BE2C (cell line): ENCODE data around the gene GDF3.

GRCh38 chr12:7018898-7018990, 468 bp upstream of the LPCAT3 start:
- RRBS = under 1% methylated on average over 11 of the region's 15 CpGs

DNA sequence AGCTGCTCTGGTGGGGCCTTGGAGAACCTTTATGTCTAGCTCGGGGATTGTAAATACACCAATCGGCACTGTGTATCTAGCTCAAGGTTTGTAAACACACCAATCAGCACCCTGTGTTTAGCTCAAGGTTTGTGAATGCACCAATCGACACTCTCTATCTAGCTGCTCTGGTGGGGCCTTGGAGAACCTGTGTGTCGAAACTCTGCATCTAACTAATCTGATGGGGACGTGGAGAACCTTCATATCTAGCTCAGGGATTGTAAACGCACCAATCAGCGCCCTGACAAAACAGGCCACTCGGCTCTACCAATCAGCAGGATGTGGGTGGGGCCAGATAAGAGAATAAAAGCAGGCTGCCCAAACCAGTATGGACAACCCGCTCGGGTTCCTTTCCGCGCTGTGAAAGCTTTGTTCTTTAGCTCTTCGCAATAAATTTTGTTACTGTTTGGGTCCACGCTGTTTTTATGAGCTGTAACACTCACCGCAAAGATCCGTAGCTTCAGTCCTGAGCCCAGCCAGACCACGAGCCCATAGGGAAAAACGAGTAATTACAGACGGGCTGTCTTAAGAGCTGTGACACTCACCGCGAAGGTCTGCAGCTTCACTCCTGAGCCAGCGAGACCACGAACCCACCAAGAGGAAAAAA, 19.8 kb upstream of the LPCAT3 start:
- RRBS = no CpG with 5 or more reads among the region's 23 CpGs

GRCh38 chr12:7068317-7069048, 8.0 kb downstream of the C1S start:
- RRBS = no CpG with 5 or more reads among the region's 12 CpGs

DNA sequence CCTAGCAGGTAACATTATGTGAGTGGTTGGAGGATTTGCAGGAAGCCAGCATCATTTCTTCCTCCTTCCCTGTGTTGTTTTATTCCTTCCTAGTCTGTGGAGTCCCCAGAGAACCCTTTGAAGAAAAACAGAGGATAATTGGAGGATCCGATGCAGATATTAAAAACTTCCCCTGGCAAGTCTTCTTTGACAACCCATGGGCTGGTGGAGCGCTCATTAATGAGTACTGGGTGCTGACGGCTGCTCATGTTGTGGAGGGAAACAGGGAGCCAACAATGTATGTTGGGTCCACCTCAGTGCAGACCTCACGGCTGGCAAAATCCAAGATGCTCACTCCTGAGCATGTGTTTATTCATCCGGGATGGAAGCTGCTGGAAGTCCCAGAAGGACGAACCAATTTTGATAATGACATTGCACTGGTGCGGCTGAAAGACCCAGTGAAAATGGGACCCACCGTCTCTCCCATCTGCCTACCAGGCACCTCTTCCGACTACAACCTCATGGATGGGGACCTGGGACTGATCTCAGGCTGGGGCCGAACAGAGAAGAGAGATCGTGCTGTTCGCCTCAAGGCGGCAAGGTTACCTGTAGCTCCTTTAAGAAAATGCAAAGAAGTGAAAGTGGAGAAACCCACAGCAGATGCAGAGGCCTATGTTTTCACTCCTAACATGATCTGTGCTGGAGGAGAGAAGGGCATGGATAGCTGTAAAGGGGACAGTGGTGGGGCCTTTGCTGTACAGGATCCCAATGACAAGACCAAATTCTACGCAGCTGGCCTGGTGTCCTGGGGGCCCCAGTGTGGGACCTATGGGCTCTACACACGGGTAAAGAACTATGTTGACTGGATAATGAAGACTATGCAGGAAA, 9.5 kb downstream of the C1S start:
- RRBS = no CpG with 5 or more reads among the region's 15 CpGs

GRCh38 chr12:7111957-7112507, 3.0 kb upstream of the C1RL start:
- RRBS = no CpG with 5 or more reads among the region's 5 CpGs

- RRBS = no CpG with 5 or more reads among the region's 3 CpGs
These were observed 29.2 kb downstream of the CLSTN3 start for GRCh38 chr12:7159430-7159746.

DNA sequence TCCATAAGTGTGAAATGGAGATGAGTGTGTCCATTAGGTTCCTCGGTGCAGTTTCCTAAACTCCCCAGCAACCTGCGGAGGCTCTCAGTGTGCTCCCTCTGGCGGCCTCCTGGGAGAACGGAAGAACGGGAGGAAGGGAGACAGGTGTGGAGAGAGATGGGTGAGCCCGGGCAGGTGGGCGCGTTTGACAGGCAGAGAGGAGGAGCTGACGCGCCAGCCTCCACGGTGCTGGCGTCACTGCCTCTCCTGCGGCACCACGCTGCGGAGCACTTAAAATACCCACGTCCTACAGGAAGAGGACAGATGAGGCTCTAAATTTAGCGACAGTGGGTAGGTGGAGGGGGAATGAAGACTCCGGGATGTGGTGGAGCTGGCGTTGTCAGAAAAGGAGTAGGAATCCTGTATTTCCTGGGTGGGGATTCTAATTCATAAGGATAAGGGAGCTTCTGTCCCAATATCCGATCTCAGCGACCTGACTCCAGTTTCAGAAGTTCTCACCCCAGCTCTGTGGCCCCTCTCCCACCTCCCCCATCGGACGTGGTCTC, 26.7 kb upstream of the PEX5 start:
- RRBS = no CpG with 5 or more reads among the region's 23 CpGs

DNA sequence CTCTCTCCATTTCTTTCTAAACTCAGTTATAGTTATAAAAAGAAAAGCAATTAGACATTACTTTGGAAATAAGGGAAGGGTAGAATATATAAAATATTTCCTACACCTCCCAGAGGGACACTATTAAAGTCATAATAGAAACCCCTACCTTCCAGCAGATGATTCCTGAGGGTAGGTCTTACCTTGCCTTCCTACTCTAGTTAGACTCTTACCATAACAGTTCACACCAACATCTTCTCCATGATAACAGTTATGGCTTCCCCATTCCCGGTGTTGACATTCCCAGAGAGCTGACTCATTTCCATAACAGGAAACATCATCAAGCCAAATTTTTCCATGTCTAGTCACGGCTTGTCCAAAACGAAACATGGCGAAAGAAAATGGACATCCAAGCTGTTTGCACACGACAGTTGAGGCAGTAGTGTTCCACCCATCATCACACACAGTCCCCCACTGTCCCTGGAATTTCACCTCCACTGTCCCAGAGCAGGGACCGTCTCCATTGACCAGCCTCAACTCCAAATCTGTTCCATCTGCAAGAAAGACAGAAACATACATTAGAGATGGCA, 10.7 kb downstream of the CD163L1 start:
- RRBS = no CpG with 5 or more reads among the region's 6 CpGs

DNA sequence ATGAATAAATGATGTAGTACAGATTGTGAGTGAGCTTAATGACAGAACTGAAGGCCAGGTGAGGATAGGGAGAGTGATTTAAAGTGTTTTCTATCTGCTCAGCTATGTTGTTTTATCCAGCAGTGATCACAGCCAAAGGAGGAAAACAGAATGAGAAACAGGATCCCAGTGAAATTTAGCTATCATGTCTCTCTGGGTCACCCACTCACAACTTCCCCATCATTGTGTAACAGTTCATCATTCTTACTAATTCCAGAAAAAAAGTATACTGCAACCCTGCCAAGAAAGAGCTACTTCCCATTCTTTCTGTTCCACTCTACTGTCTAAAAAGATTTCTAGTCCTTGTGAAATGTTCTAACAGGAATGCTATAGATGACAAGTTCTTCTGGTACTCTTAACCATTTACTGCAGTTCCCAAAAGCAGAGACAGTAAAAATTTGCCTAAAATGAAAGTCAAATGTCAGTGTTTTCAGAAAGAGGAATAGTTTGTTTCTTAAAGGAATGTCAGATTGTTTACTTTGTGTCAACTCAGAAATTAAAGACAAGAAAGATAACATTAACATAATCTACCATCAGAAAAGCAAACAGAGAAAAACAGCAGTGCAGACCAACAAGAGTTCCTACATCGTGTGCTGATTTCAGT, 39.3 kb upstream of the CD163 start:
- RRBS = no CpG with 5 or more reads among the region's 1 CpG

DNA sequence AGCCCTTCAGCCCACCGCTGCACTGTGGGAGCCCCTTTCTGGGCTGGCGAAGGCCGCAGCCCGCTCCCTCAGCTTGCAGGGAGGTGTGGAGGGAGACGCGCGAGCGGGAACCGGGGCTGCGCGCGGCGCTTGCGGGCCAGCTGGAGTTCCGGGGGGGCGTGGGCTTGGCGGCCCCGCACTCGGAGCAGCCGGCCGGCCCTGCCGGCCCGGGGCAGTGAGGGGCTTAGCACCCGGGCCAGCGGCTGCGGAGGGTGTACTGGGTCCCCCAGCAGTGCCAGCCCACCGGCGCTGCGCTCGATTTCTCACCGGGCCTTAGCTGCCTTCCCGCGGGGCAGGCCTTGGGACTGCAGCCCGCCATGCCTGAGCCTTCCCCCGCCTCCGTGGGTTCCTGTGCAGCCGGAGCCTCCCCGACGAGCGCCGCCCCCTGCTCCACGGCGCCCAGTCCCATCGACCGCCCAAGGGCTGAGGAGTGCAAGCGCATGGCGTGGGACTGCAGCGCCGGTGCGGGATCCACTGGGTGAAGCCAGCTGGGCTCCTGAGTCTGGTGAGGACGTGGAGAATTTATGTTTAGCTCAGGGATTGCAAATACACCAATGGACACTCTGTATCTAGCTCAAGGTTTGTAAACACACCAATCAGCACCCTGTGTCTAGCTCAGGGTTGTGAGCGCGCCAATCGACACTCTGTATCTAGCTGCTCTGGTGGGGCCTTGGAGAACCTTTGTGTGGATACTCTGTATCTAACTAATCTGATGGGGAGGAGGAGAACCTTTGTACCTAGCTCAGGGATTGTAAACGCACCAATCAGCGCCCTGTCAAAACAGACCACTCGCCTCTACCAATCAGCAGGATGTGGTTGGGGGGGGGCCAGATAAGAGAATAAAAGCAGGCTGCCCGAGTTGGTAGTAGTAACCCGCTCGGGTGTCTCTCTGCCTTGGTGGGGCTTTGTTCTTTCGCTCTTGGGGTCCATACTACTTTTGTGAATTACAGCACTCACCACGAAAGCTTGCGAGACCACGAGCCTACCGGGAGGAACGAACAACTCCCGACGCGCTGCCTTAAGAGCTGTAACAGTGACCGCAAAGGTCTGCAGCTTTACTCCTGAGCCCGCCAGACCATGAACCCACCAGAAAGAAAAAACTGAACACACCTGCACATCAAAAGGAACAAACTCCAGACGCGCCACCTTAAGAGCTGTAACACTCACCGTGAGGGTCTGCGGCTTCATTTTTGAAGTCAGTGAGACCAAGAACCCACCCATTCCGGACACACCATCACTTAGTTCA, 25.5 kb downstream of the APOBEC1 start:
- RRBS = 5% methylated on average over 4 of the region's 76 CpGs

GRCh38 chr12:7695449-7695600, 250 bp downstream of the GDF3 start:
- RRBS = no CpG with 5 or more reads among the region's 9 CpGs

DNA sequence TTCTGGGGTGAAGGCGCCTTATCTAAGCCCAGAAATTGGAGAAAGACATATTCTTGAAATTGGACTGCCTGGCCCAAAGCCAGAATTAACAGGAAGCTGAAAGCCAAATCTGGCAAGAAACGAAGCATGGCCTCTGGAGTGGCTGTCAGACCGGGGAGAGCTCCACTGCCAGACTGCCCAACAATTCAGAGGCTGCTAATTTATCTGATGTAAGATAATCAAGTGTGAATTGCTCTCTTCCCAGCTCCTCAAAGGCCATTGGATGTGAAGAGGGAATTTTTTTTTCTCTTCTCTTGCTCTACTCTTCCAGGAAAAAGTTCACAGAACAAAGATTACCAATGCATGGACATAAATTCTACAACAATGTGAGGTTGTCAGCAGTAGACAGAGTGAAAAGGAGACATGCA, at the start of gene GDF3:
Gene GDF3 (minus strand): TSS at position 175 of the 407 bp plus-strand sequence.
- RRBS = no CpG with 5 or more reads among the region's 3 CpGs

GRCh38 chr12:8033137-8034071, 888 bp downstream of the FOXJ2 start:
- RRBS = 77% methylated on average over 3 of the region's 18 CpGs

GRCh38 chr12:8282009-8282551, 54.7 kb upstream of the FAM90A1 start:
- RRBS = no CpG with 5 or more reads among the region's 13 CpGs

- RRBS = no CpG with 5 or more reads among the region's 4 CpGs
These were observed 1.8 kb downstream of the RIMKLB start for GRCh38 chr12:8699606-8700066.

DNA sequence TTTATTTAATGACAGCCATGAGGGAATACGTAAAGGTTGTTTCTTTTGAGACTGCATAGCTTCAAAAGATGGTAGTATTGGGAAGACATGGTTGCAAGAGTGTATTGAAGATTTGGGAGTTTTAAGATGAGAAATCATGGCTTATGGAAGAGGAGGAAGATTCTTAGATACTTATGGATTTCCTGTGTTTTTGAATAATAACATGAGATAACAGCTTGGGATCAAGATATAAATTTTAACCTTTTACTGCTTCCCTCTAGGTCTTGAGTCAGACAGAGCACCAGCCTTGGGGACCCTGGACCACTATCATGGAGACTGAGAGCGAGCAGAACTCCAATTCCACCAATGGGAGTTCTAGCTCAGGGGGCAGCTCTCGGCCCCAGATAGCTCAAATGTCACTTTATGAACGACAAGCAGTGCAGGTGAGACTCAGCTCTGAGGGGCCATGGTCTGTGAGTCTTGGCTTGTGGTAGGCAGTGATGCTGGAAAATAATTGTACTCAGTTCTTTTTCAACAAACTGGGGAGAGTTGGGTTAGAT, 3.1 kb downstream of the PHC1 start:
- RRBS = no CpG with 5 or more reads among the region's 4 CpGs

DNA sequence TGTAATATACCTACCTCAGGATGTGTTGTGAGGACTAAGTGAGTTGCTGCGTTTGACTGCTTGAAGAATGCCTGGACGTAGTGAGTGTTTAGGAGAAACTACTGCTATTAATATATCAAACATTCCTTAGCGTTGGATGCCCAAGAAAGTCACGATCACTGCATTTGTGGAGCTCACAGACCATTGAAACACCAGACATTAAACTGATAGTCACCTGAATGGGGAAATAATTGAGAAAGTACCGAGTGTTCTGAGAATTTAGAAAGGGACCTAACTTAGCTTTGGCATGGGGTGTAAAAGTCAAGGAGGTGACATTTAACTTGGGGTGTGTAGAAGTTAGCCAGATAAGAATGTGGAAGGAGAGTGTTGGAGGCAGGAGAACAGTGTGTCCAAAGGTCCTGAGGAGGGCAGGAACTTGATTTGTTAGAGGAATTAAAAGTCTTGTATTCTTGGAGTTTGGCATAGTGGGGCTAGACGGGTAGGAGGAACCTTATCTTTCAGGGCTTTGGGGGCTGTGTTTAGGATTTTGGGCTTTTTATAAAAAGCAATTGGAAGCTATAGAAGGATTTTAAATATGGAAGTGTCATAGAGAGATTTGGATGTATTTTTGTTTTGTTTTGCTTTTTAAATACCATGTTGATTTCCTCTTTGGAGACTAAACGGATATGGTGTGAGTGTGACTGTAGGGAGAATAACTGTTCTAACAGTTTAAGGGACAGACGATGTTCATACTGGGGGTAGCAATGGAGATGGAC, 11.1 kb downstream of the PHC1 start:
- RRBS = no CpG with 5 or more reads among the region's 8 CpGs

DNA sequence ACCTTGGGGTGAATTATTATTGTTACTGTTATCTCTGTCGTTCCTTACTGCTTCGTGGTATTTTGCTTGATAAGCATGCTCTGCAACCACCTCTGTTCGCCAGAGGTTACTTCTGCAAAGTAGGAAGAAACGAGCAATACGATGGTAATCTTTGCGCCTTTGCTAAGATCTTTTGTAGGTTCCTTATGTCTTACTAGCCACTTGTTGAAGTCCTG, 706 bp upstream of the M6PR start:
- RRBS = no CpG with 5 or more reads among the region's 6 CpGs

- RRBS = no CpG with 5 or more reads among the region's 9 CpGs
These were observed 4.5 kb upstream of the M6PR start for GRCh38 chr12:8953742-8954648.

GRCh38 chr12:8991768-8992520, 2.6 kb downstream of the KLRG1 start:
- RRBS = no CpG with 5 or more reads among the region's 5 CpGs